Spleen (tissue), 7 donors: Measurements from ENCODE around the gene ENTREP1.

- PRO-cap, 4 experiments: no peak in any of the 4 experiments
- RAMPAGE, long total RNA, 4 experiments: no peak in any of the 4 experiments
These were observed 17.4 kb downstream of the PRKACG start for GRCh38 chr9:68996512-68996961.

DNA sequence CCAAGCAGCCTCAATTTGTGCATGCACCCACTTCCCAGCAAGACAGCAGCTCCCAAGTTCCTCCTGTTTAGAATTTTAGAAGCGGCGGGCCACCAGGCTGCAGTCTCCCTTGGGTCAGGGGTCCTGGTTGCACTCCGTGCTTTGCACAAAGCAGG, 213 bp upstream of the FXN start:
- PRO-cap, 4 experiments: no peak in any of the 4 experiments
- RAMPAGE, long total RNA, 4 experiments: no peak in any of the 4 experiments

DNA sequence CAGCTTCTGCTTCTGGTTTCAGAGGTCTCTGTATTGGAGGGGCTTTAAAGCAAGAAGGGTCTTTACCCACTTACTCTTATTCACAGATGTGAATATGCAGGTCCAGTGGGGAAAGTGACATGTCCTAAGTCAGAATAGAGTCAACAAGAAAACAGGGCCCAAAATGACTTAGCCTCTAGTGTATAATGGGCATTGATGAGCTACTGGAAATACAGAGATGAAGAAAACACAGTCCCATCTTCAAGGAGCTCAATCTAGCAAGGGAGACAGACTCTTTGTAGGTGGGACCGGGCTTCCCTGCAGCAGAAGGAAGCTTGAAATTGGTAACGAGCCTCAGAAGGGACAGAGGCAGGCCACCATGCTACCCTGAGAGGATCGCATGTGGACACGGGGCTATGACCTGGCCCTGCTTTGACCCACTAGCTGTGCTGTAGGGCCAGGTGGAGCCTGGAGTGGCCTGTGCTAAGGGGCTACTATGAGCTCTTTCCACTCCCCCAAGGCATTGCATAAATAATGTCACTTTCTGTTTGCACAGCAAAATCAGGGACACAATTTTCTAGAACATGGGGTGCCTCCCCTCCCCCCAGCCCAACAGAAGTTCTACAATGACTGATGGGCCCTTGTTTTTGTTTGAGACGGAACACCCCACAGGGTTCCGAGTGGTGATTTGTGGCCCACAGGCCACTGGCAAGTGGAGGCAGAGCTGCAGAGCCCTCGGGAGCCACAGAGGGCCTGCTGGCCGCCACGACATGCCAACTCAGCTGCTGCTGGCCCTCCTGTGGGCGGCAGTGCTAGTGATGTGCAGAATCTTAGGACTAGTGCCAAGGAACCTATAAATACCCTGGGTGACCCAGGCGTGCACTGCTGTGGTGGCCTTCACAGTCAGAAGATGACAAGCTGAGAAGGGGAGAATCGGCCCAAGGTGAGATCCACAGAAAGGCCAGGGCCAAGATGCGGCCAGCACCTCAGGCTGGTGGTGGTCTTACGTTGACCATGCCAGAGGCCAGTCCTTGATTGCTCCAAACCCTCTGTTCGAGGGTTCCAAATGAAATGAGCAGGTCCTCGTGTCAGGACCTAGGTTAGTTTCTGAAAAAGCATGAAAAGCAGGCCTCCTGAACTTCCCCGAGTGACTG, 32.6 kb downstream of the FXN start:
- PRO-cap, 4 experiments: no peak in any of the 4 experiments
- RAMPAGE, long total RNA, 4 experiments: no peak in any of the 4 experiments

DNA sequence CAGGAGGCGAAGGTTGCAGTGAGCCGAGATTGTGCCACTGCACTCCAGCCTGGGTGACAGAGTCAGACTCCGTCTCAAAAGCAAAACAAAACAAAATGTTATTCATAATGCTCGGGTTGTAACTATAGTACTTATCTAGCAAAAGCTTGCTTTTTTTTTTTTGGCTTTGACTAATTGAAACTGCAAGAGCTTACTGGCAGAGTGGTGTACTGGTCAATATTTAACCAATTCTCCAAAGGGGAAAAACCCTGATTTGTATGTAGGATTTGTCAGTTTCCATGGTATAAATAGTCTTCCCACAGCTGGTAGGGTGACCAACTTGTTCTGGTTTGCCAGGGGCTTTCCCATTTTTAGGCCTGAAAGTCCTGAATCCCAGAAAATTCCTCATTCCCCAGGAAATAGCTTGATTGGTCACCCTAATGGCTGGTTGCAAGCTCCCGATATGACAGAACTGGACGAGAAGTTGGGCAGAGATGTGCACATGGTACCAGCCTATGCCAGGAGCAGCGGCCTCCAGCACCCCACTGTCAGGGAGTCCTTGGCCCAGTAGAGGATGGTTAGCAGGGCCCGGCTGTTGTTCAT, 58.0 kb downstream of the FXN start:
- PRO-cap, 4 experiments: no peak in any of the 4 experiments
- RAMPAGE, long total RNA, 4 experiments: no peak in any of the 4 experiments

- PRO-cap, 4 experiments: no peak in any of the 4 experiments
- RAMPAGE, long total RNA, 4 experiments: no peak in any of the 4 experiments
These were observed 53.6 kb upstream of the TJP2 start for GRCh38 chr9:69120395-69120923.

GRCh38 chr9:69246639-69247189, 72.6 kb downstream of the TJP2 start:
- PRO-cap, 4 experiments: no peak in any of the 4 experiments
- RAMPAGE, long total RNA, 4 experiments: no peak in any of the 4 experiments

DNA sequence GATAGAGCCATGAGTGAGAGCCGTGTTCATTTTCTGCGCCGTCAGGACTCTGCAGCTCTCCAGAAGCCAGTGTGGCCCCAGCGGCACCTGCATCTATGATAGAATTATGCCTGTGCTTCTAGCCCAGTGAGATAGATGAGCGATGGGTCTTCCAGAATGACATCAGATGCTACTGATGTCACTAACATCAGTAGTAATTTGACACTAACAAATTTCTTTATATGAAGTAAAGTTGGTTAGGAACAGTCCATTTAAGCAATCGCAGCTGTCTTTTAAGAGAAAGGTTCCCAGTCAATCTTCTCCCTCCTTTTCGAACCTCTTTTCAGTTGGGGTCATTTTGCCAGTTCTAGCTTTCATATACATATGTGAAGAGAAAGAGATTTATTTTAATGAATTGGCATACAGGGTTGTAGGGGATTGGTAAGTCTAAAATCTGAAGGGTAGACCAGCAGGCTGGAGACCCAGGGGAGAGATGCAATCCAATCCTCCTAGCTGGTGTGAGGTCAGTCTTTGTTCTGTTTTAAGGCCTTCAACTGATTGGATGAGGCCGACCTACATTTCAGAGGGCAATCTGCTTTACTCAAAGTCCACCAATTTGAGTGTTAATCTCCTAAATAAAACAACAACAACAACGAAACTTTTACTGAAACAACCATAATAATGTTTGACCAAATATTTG, 68.0 kb upstream of the ENTREP1 start:
- PRO-cap, 4 experiments: no peak in any of the 4 experiments
- RAMPAGE, long total RNA, 4 experiments: no peak in any of the 4 experiments

DNA sequence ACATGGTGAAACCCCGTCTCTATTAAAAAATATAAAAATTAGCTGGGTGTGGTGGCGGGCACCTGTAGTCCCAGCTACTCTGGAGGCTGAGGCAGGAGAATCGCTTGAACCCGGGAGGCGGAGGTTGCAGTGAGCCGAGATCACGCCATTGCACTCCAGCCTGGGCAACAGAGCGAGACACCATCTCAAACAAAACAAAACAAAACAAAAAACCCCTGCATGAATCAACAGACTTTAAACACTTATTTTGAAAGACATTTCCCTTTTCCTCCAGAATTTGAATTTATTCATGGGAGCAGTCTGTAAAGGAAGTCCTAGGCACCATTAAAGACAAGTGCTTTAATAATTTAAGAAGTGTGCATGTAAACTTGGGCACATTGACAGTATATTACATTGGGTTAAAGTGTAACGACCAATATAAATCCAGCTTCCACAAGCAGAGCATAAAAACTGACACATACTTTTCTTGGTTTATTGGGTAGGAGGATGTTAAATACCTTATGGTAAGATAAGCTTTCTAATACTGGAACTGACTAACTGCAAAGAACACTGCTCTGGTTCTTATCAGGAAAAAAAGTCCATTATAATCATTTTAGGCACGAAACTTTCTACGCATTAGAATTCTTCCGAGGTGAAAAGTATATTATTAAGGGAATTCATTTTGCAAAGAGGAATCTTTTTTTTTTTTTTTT, 1.2 kb upstream of the ENTREP1 start:
- PRO-cap, 4 experiments: no peak in any of the 4 experiments
- RAMPAGE, long total RNA, 4 experiments: no peak in any of the 4 experiments

DNA sequence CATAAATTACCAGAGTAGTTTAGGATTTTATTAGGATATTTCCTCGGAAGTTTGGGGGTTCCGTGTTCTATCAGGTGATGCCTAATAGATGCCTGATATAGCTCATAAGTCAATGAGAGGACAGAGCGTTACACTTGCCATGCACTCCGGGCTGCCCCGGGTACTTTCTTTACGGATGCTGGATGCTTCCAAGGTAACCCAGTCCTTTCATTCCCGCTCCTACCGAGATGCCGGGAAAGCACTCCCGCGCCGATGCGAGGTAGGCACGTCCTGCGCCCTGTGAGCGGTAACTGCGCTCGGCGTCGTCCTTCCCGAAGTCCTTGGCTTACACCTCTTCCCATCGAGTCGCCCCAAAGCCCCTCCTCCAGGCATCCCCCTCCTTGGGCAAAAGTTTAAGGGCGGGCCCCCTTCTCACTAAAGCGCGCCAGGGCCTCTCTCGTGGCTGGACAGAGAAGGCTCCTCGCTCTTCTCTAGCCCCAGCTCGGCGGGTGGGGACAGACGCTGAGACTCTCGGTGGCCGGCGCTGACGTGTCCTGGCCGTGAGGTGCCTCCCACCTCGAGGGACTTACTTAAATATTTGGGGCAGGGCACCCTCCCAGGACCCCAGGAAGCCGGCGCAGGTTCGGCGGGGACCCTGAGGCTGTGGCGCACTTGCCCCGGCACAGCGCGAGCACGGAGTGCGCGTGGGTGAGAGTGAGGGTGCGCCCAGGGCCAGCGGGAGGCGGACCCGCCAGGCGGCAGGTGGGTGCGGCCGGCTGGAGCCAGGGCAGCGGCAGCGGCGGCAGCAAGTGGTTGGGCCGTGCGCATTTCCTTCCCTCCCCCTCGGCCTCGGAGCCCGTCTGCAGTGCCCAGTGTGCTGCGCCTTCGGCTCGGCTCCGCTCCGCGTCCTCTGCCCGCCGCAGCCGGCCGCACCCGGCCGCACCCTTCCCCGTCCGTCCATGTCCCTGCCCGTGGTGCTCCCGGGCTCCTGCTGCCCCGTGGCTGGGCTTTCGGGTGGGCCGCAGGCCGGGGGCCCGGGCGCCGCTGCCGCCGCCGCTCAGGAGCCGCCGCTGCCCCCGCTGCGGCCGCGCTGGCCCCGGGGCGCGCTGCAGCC, at the start of gene ENTREP1:
Gene ENTREP1, plus strand, starts transcription at position 844 of the 1,093 bp plus-strand sequence.
- PRO-cap, 4 experiments: peak in 4 of 4 experiments; most common plus-strand start position 878 of the sequence (in 4); most common minus-strand start position 679 of the sequence (in 3)
- RAMPAGE, long total RNA, 4 experiments: no peak in any of the 4 experiments

DNA sequence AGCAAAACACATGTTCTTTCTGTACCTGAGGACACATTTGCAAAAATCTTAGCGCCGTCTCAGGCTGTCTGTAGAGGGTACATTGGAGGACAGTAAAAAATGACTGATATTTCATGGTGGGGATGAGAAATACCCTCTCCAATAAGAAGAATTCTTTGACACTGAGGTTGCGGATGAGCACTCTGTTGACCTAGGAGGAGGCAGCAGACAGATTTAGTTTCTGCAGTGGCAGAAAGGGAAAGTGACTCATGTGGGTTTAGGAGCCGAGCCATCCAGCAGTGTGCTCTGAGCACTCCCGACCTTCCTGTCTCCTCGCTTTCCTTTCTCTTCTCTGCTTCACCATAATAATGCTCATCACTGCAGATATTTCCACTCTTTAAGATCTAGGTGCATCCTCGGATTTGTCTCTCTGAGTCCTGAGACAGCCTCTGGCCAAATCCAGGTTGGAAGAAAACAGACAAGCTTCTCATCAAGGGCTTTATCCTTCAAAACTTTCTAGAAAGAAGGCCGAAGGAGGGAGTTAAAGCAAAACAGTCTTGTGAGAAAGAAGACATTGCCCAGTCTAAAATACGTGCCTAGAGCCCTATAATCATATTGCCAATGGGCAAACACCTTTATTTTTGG, 54.7 kb downstream of the ENTREP1 start:
- PRO-cap, 4 experiments: no peak in any of the 4 experiments
- RAMPAGE, long total RNA, 4 experiments: no peak in any of the 4 experiments

GRCh38 chr9:69397249-69397927, 72.4 kb downstream of the ENTREP1 start:
- PRO-cap, 4 experiments: no peak in any of the 4 experiments
- RAMPAGE, long total RNA, 4 experiments: no peak in any of the 4 experiments

DNA sequence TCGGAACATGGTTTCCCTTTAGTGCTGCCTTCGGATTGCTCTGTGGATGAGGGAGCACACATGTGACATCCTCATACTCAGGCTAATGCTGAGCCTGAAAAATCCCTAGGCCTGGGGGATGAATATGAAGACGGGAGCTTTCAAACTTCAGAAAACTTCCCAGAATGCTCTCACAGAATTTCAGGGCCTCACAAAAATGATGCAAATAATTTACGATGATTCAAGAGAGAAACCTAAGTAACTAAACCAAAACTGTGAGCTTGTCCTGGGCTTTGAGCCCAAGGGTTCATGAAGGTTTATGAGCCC, 145.3 kb downstream of the ENTREP1 start:
- PRO-cap, 4 experiments: no peak in any of the 4 experiments
- RAMPAGE, long total RNA, 4 experiments: no peak in any of the 4 experiments

DNA sequence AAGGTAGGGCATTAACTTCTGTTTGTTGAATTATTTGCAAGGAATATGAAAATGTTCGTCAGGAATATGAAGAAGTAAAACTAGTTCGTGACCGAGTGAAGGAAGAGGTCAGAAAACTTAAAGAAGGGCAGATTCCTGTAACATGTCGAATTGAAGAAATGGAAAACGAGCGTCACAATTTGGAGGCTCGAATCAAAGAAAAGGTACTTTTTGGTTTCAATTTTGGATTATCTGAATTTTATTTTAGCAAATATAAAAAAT, 23.5 kb downstream of the SMC5 start:
- PRO-cap, 4 experiments: no peak in any of the 4 experiments
- RAMPAGE, long total RNA, 4 experiments: no peak in any of the 4 experiments

DNA sequence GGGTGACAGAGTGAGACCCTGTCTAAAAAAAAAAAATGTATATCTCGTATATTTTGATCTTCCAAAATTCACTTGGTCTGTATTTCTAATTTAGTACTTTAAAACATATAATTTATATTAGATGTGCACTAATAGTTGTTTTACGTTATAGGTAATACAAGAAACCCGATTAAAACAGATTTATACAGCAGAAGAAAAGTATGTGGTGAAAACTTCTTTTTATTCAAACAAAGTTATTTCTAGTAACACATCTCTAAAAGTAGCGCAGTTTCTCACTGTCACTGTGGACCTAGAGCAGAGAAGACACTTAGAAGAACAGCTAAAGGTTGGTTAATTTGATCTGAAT, 59.6 kb downstream of the SMC5 start:
- PRO-cap, 4 experiments: no peak in any of the 4 experiments
- RAMPAGE, long total RNA, 4 experiments: no peak in any of the 4 experiments

DNA sequence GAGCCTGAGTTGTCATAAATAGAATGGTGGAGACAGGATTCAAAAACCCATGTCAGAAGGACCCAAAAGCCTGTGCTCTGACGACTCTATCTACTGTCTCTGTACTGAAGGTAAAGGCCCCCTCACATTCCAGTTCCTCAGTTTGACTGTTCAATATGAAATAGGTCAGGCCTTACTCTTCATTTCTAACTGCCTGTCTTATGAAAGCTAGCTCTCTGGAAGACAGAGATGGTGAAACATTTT, 9.7 kb downstream of the KLF9 start:
- PRO-cap, 4 experiments: no peak in any of the 4 experiments
- RAMPAGE, long total RNA, 4 experiments: no peak in any of the 4 experiments

DNA sequence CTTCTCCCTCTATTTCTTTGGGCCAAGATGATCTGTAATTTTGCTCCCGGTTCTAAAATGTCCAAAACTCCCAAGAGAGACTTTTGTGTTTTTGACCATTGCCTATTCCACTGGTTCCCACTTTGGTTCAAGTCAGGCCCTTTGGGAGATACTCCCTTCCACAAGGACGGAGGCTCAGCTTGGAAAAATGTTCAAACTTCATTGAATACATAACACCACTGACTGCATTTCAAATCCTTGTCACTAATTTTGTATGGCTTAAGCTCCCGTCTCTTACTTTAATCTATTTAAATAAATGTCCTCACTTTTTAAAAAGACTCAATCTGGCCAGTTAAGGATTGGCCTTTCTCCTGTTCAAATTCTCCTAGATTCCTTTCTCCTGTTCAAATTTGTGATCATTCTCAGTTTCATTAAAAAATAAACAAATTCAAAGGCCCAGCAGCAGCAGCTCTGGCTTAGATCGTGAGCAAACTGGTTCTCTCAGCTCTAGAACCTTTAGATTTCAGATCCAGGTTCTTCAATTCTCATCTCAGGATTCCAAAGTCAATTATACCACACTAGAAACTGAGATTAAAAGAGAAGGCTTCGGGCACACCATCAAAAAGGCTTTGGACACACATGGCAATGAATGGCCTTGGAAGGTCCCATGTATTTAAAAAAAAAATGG, 9.2 kb downstream of the KLF9 start:
- PRO-cap, 4 experiments: no peak in any of the 4 experiments
- RAMPAGE, long total RNA, 4 experiments: no peak in any of the 4 experiments

- PRO-cap, 4 experiments: no peak in any of the 4 experiments
- RAMPAGE, long total RNA, 4 experiments: no peak in any of the 4 experiments
These were observed 58.4 kb upstream of the KLF9 start for GRCh38 chr9:70472731-70473297.

DNA sequence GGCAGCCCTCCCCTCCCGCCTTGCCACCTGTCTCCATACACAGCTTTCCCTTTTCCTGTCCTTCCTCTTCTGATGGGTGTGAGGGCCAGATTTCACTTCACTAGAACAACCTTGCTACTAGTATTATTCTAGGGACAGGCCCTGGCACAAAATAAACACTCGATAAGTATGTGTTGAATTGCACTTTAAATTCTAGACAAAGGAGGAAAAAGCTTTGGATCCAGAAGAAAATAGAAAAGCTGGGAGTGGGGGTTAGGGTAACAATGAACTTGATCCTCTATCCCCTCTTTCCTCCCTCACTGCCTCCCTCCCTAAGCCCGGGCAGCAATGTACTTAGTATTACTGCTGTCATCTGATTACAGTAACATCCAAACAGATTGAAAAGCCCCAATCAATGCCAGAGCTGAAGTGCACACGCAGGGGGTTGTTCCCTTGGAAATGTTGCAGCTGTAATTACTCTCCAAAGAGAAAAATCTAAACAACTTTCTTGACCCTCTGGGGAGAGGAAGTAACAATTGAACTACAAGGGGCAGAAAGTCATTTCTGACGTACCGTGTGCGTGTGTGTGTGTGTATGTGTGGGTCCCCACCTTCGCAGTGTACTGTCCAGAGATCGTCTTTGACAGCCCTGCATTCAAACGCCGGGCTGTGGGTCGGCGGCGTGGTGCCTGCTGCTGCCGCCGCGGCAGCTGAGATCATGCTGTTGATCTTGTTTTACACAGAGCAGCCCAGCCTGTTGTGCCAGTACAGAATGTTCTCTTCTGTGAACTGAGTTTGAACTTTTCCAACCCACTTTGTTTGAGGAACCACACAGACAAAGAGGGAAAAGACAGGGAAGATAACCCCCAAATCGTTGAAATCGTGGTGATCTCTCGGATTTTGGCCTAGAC, 66.0 kb upstream of the KLF9 start:
- PRO-cap, 4 experiments: peak in 4 of 4 experiments; most common plus-strand start position 608 of the sequence (in 2); most common minus-strand start position 620 of the sequence (in 2)
- RAMPAGE, long total RNA, 4 experiments: no peak in any of the 4 experiments

DNA sequence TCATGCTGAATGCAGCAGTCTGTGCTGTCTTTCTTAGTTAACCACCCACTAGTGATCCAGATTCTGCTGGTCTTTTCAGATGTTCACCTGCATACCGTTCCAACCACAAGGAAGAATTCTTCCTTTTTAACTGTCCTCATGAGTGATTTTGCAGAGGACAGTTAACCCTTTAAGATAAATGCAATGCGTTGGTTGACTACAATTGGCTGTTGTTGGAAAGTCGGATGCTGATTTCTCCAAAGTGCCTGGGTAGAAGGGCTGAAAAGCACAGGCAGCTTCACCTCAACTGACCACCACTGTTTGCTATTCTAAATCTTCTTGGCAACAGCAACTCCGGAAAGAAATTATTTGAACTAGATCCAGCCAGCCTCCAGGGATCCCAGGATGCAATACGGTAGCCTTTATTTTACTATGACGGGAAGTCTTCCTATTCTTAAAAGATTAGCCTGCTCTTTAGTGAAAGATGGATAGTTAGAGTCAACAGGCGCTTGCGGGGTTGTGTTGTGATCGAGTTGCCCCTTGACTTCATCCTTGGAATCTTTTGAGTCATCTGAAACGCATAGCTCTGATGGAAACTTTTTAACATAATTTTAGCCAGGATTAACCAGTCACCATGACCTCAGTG, 78.5 kb upstream of the KLF9 start:
- PRO-cap, 4 experiments: no peak in any of the 4 experiments
- RAMPAGE, long total RNA, 4 experiments: no peak in any of the 4 experiments

GRCh38 chr9:70553792-70554651, 139.6 kb upstream of the KLF9 start:
- PRO-cap, 4 experiments: no peak in any of the 4 experiments
- RAMPAGE, long total RNA, 4 experiments: no peak in any of the 4 experiments